Measurements from ENCODE around the genes SPAG7, CAMTA2, NUP88 and DERL2.

GRCh38 chr17:4948625-4949322, 444 bp upstream of the PFN1 start:
- RAMPAGE, long total RNA = start-site peak on the minus strand at chr17:4948950-4948980, 265 and 279 reads in 2 replicates
- RRBS = 3% methylated on average over 11 of the region's 47 CpGs
PRO-cap:
- standard = bidirectional peak, plus-strand start at chr17:4948710, minus-strand start at chr17:4948530; bidirectional peak, plus-strand start at chr17:4949018, minus-strand start at chr17:4949081
- CoPRO, capped RNA only, 2 experiments = peak in 2 of 2 experiments; most common plus-strand start chr17:4948712 (in 2); most common minus-strand start chr17:4948858 (in 1)
- CoPRO, capped and uncapped RNA, 2 experiments = peak in 2 of 2 experiments; most common plus-strand start chr17:4948712 (in 1); most common minus-strand start chr17:4948956 (in 2)
- CoPRO, uncapped RNA only, 2 experiments = peak in 2 of 2 experiments; most common plus-strand start chr17:4948710 (in 1)
CAGE:
- cytosol, long polyA plus RNA = no peak
- long polyA plus RNA = no peak
- nucleolus, long total RNA = no peak
- nucleus, long polyA plus RNA = no peak

- RAMPAGE, long total RNA = start-site peak on the minus strand at chr17:4967809-4967818, 309 and 233 reads in 2 replicates
- RRBS = 1% methylated on average over 7 of the region's 69 CpGs
PRO-cap:
- standard = bidirectional peak, plus-strand start at chr17:4967976, minus-strand start at chr17:4967813; bidirectional peak, plus-strand start at chr17:4968251, minus-strand start at chr17:4968133
- CoPRO, capped RNA only, 2 experiments = peak in 2 of 2 experiments; most common plus-strand start chr17:4967886 (in 1); most common minus-strand start chr17:4967813 (in 2)
- CoPRO, capped and uncapped RNA, 2 experiments = peak in 2 of 2 experiments; most common plus-strand start chr17:4967963 (in 1); most common minus-strand start chr17:4967813 (in 2)
- CoPRO, uncapped RNA only, 2 experiments = peak in 2 of 2 experiments; most common plus-strand start chr17:4967976 (in 2); most common minus-strand start chr17:4967708 (in 1)
CAGE:
- cytosol, long polyA plus RNA = no peak
- long polyA plus RNA = start-site peak on the minus strand at chr17:4967811-4967820, 467 and 425 reads in 2 replicates
- nucleolus, long total RNA = no peak
- nucleus, long polyA plus RNA = start-site peak on the minus strand at chr17:4967799-4967827, 217 and 149 reads in 2 replicates
Observed at GRCh38 chr17:4967648-4968628, at the start of gene SPAG7. Gene SPAG7, minus strand, starts transcription at chr17:4967817.

GRCh38 chr17:4980969-4981334, 6.5 kb downstream of the CAMTA2 start:
- RAMPAGE, long total RNA = no peak
- RRBS = no CpG with 5 or more reads among the region's 5 CpGs
PRO-cap:
- standard = no peak
- CoPRO, capped RNA only, 2 experiments = no peak in any of the 2 experiments
- CoPRO, capped and uncapped RNA, 2 experiments = no peak in any of the 2 experiments
- CoPRO, uncapped RNA only, 2 experiments = no peak in any of the 2 experiments
CAGE:
- cytosol, long polyA plus RNA = no peak
- long polyA plus RNA = no peak
- nucleolus, long total RNA = no peak
- nucleus, long polyA plus RNA = no peak

- RAMPAGE, long total RNA = start-site peak on the minus strand at chr17:4987368-4987440, 66 and 82 reads in 2 replicates; start-site peak on the plus strand at chr17:4987682-4987747, 68 and 20 reads in 2 replicates
- RRBS = 2% methylated on average over 24 of the region's 85 CpGs
PRO-cap:
- standard = bidirectional peak, plus-strand start at chr17:4987754, minus-strand start at chr17:4987662
- CoPRO, capped RNA only, 2 experiments = peak in 2 of 2 experiments; most common plus-strand start chr17:4987710 (in 1); most common minus-strand start chr17:4987448 (in 2)
- CoPRO, capped and uncapped RNA, 2 experiments = peak in 2 of 2 experiments; most common plus-strand start chr17:4987706 (in 1); most common minus-strand start chr17:4987443 (in 1)
- CoPRO, uncapped RNA only, 2 experiments = no peak in any of the 2 experiments
CAGE:
- cytosol, long polyA plus RNA = no peak
- long polyA plus RNA = start-site peak on the minus strand at chr17:4987632-4987685, 30 and 54 reads in 2 replicates
- nucleolus, long total RNA = no peak
- nucleus, long polyA plus RNA = start-site peak on the minus strand at chr17:4987399-4987474, 35 and 25 reads in 2 replicates; start-site peak on the plus strand at chr17:4987688-4987746, 243 and 127 reads in 2 replicates
Observed at GRCh38 chr17:4986812-4987887, at the start of gene CAMTA2. Gene CAMTA2, minus strand, starts transcription at chr17:4987675.

DNA sequence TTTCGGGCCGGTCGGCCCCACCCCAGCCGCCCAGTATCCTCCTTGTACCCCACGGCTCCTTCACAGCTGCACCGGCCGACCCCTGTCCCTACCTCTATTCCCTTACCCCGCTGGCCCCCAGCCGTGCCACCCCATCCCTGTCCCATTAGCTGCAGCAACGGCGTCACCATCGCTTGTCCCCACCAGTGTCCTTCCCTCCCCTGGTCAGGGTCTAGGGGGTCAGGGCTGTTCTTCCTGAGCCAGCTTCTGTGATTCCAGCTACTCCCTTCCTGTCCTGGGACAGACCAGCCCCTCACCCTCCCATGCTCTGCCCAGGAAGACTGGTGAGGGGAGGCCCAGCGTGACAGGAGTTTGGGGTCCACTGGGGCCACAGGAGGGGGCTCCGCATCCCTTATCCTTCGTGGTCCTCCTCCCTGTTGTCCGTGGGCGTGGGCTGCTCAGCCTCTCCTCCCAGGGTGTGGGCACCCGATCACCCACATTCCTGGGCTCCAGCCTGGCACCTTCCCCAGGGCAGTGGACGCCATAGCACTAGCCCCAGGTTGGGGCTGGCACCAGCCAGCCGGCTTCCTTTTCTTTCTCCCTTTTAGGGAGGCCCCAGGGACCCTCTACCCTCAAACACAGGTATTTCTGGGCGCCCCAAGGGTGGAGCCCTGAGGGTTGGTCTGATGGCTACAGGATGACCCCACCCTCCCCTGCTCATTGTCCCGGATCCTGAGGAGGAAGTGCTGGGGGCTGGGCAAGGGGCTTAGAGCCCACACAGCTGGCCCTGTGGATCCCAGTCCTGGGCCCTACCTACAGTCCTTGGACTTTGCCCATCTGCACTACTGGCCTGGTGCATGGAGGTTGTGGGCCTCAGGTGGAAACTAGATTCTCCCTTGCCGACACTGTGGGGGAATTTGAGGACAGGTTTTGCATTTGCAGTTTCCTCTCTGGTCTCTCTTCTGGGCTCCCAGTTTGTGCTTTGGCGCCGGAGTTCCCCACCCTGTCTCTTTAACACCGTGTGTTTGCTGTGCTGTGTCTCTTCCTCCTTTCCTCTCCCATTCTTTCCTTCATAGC, 1.0 kb downstream of the KIF1C start:
- RAMPAGE, long total RNA = no peak
- RRBS = 17% methylated on average over 6 of the region's 26 CpGs
PRO-cap:
- standard = no peak
- CoPRO, capped RNA only, 2 experiments = no peak in any of the 2 experiments
- CoPRO, capped and uncapped RNA, 2 experiments = no peak in any of the 2 experiments
- CoPRO, uncapped RNA only, 2 experiments = no peak in any of the 2 experiments
CAGE:
- cytosol, long polyA plus RNA = no peak
- long polyA plus RNA = no peak
- nucleolus, long total RNA = no peak
- nucleus, long polyA plus RNA = no peak

- RAMPAGE, long total RNA = no peak
- RRBS = no CpG with 5 or more reads among the region's 4 CpGs
PRO-cap:
- standard = no peak
- CoPRO, capped RNA only, 2 experiments = no peak in any of the 2 experiments
- CoPRO, capped and uncapped RNA, 2 experiments = no peak in any of the 2 experiments
- CoPRO, uncapped RNA only, 2 experiments = no peak in any of the 2 experiments
CAGE:
- cytosol, long polyA plus RNA = no peak
- long polyA plus RNA = no peak
- nucleolus, long total RNA = no peak
- nucleus, long polyA plus RNA = no peak
Observed at GRCh38 chr17:5282952-5283391, 888 bp downstream of the RABEP1 start.

GRCh38 chr17:5418867-5419937, at the start of gene NUP88:
Gene NUP88, minus strand, starts transcription at chr17:5419662.
- RAMPAGE, long total RNA = start-site peak on the minus strand at chr17:5419630-5419684, 1,033 and 692 reads in 2 replicates
- RRBS = 2% methylated on average over 8 of the region's 75 CpGs
PRO-cap:
- standard = bidirectional peak, plus-strand start at chr17:5419887, minus-strand start at chr17:5419662
- CoPRO, capped RNA only, 2 experiments = peak in 2 of 2 experiments; most common plus-strand start chr17:5419865 (in 1); most common minus-strand start chr17:5419662 (in 2)
- CoPRO, capped and uncapped RNA, 2 experiments = peak in 2 of 2 experiments; most common plus-strand start chr17:5419803 (in 1); most common minus-strand start chr17:5419662 (in 2)
- CoPRO, uncapped RNA only, 2 experiments = no peak in any of the 2 experiments
CAGE:
- cytosol, long polyA plus RNA = start-site peak on the minus strand at chr17:5419651-5419676, 142 and 26 reads in 2 replicates
- long polyA plus RNA = start-site peak on the minus strand at chr17:5419653-5419684, 74 and 132 reads in 2 replicates
- nucleolus, long total RNA = no peak
- nucleus, long polyA plus RNA = start-site peak on the minus strand at chr17:5419651-5419684, 155 and 160 reads in 2 replicates

DNA sequence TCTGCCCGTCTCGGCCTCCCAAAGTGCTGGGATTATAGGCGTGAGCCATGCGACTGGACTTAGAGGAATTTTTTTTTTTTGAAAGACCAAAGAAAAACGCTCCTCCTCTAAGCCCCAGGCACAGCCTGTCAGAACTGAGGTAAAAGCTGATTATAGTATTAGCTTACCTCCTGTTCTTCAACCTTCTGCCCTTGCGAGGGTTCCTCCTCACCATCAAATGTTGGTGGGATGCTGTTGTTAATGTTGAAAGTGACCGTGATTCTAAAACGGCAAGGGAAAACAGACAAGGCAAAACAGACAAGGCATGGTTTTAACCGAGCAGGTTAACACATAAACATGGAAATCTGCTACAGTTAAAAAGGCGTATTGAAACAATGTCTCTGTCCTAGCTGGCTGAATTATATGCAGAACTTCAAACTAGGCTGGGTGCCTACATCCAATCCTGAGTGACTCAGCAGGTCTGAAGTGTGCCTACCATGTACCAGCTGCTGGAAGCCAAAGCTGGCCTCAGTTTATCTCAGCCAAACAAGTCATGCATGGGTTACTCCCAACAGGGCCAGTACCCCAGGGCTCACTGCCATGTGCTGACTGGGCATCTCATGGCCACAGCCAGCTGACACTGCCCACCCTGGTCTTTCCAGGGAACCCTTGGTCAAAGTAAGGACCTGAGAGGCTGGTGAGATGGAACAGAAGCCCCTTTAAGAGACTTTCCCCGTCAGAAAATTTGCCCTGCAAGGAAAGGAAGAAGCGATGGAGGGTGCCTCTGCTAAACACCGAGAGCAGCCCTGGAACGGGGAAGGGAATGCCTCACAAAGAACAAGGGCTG, 4.0 kb downstream of the C1QBP start:
- RAMPAGE, long total RNA = no peak
- RRBS = no CpG with 5 or more reads among the region's 14 CpGs
PRO-cap:
- standard = no peak
- CoPRO, capped RNA only, 2 experiments = no peak in any of the 2 experiments
- CoPRO, capped and uncapped RNA, 2 experiments = no peak in any of the 2 experiments
- CoPRO, uncapped RNA only, 2 experiments = peak in 1 of 2 experiments; most common plus-strand start position 701 of the sequence (in 1); most common minus-strand start position 514 of the sequence (in 1)
CAGE:
- cytosol, long polyA plus RNA = no peak
- long polyA plus RNA = no peak
- nucleolus, long total RNA = no peak
- nucleus, long polyA plus RNA = no peak

GRCh38 chr17:5485663-5486252, at the start of gene DERL2:
Gene DERL2, minus strand, starts transcription at chr17:5486178.
- RAMPAGE, long total RNA = start-site peak on the minus strand at chr17:5486171-5486183, 303 and 538 reads in 2 replicates
- RRBS = no CpG with 5 or more reads among the region's 30 CpGs
PRO-cap:
- standard = unidirectional peak, minus-strand start at chr17:5485859; bidirectional peak, plus-strand start at chr17:5486569, minus-strand start at chr17:5486178
- CoPRO, capped RNA only, 2 experiments = peak in 2 of 2 experiments; most common minus-strand start chr17:5486178 (in 2)
- CoPRO, capped and uncapped RNA, 2 experiments = peak in 1 of 2 experiments; most common plus-strand start chr17:5486225 (in 1); most common minus-strand start chr17:5486178 (in 1)
- CoPRO, uncapped RNA only, 2 experiments = peak in 1 of 2 experiments; most common minus-strand start chr17:5486133 (in 1)
CAGE:
- cytosol, long polyA plus RNA = no peak
- long polyA plus RNA = no peak
- nucleolus, long total RNA = no peak
- nucleus, long polyA plus RNA = start-site peak on the minus strand at chr17:5486166-5486183, 191 and 470 reads in 2 replicates

DNA sequence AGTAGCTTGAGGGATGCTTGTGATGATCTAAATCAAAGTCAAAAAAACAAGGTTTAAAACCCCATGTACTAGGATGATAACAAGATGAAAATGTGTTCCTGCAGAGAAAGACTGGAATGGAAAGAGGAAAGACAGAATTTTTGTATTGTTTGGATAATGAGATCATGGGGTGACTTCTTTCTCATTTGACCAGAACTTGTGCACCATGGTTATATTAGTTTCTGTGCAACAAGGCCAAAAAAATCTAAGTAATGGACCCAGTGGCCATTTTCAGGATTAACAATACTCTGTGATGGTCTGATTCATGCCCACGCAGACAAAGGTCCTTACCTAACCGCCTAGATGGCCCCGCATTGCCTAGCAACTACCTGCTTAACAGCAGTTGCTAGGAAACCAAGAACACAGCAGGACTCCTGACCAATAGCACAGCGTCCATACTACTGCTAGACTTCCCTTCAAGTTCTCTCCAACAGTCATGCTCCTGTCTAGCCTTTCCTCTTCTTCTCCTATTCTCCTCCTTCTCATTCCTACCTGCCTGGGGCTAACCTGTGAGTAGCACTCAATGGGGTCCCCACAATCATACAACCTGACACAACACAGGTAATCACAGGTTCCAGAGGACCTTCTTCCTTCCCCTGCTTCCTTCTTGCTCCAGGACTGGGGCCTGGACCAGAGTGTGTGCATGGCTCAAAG, 8.0 kb upstream of the ENSG00000286190 start:
- RAMPAGE, long total RNA = no peak
- RRBS = no CpG with 5 or more reads among the region's 4 CpGs
PRO-cap:
- standard = no peak
- CoPRO, capped RNA only, 2 experiments = no peak in any of the 2 experiments
- CoPRO, capped and uncapped RNA, 2 experiments = no peak in any of the 2 experiments
- CoPRO, uncapped RNA only, 2 experiments = no peak in any of the 2 experiments
CAGE:
- cytosol, long polyA plus RNA = no peak
- long polyA plus RNA = no peak
- nucleolus, long total RNA = no peak
- nucleus, long polyA plus RNA = no peak

- RAMPAGE, long total RNA = no peak
- RRBS = no CpG with 5 or more reads among the region's 4 CpGs
PRO-cap:
- standard = no peak
- CoPRO, capped RNA only, 2 experiments = no peak in any of the 2 experiments
- CoPRO, capped and uncapped RNA, 2 experiments = no peak in any of the 2 experiments
- CoPRO, uncapped RNA only, 2 experiments = no peak in any of the 2 experiments
CAGE:
- cytosol, long polyA plus RNA = no peak
- long polyA plus RNA = no peak
- nucleolus, long total RNA = no peak
- nucleus, long polyA plus RNA = no peak
Observed at GRCh38 chr17:5555063-5555632, 29.2 kb downstream of the NLRP1 start.

DNA sequence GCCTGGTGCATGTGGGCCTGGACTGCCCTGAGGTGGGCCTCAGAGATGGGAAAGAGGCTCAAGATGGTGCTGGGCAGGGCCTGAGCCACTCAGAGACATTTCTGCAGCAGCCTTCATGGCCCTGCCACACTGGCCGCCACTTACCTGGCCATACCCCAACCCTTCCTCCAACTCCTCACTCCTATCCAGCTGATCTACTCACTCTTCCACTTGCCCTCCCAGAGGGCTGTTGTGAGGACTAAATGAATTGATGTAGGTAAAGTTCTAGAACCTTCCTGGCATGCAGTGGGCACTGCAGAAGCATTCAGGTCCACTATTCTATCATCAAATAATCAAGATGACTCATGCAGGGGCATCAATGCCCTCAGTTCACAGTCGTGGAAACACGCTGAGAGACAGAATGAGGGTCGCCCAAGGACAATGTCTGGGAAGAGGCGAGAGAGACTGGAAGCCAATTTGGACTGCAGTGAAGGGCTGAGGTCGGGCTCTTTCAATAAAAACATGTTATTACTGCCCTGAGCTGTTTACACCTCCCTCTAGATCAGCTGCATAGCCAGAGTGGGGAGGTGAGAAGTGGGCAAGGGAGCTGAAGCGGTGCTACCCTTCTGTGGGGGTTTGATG, 120.2 kb downstream of the WSCD1 start:
- RAMPAGE, long total RNA = no peak
- RRBS = no CpG with 5 or more reads among the region's 7 CpGs
PRO-cap:
- standard = no peak
- CoPRO, capped RNA only, 2 experiments = no peak in any of the 2 experiments
- CoPRO, capped and uncapped RNA, 2 experiments = no peak in any of the 2 experiments
- CoPRO, uncapped RNA only, 2 experiments = no peak in any of the 2 experiments
CAGE:
- cytosol, long polyA plus RNA = no peak
- long polyA plus RNA = no peak
- nucleolus, long total RNA = no peak
- nucleus, long polyA plus RNA = no peak

DNA sequence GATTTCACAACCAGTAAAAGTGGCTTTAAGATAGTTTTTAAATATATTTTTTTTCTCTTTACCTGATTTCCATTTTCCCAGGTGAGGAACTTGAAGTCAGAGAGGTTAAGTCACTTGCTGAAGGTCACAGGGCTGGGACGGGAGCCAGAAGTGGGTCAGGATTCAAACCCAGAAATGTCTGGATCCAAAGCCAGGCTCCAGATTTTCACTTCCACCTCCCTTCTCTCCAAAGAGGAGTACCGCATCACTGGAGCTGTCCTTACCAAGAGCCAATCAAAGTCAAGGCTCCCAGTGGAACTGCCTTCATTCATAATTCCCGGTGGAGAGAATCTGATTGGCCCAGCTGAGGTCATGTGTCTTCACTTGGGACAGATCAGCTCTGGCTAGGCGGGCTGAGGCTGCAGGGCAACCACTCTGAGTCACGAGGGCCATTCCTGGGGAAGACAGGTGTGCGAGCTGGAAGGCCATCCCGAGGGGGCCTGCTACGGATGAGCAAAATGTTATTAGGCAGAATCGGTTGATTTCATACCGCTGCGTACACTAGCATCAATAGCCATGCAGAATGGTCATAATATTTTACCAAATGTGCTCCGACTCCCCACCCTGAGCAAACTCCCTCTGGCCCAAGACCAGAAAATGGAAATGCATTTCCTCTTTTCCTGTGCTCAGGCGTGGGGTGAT, 111.3 kb downstream of the AIPL1 start:
- RAMPAGE, long total RNA = no peak
- RRBS = no CpG with 5 or more reads among the region's 13 CpGs
PRO-cap:
- standard = no peak
- CoPRO, capped RNA only, 2 experiments = no peak in any of the 2 experiments
- CoPRO, capped and uncapped RNA, 2 experiments = no peak in any of the 2 experiments
- CoPRO, uncapped RNA only, 2 experiments = no peak in any of the 2 experiments
CAGE:
- cytosol, long polyA plus RNA = no peak
- long polyA plus RNA = no peak
- nucleolus, long total RNA = no peak
- nucleus, long polyA plus RNA = no peak

DNA sequence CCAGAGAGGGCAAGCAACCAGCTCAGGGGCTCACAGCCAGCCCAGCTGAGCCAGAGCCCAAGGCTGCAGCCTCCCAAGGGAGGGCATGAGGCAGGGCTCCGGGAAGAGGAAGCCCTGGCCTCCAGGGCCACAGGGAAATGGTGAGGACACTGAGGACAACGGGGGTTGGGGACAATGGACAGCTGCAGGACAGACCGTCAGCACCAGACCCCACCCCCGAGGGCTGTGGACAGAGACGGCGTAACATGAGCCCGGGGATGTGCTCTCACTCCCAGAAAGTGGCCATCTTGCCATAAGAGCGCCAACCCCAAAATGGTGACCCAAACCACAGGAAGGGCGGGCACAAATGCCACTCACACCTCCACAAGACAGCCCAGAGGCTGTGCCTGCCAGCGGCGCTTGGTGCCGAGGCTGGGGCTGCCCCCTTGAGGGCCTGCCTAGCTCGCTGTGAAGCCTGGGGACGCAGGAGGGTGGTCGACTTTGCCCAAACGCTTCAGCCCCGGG, 10.3 kb downstream of the PIMREG start:
- RAMPAGE, long total RNA = no peak
- RRBS = 63% methylated on average over 1 of the region's 17 CpGs
PRO-cap:
- standard = no peak
- CoPRO, capped RNA only, 2 experiments = no peak in any of the 2 experiments
- CoPRO, capped and uncapped RNA, 2 experiments = no peak in any of the 2 experiments
- CoPRO, uncapped RNA only, 2 experiments = no peak in any of the 2 experiments
CAGE:
- cytosol, long polyA plus RNA = no peak
- long polyA plus RNA = no peak
- nucleolus, long total RNA = no peak
- nucleus, long polyA plus RNA = no peak

- RAMPAGE, long total RNA = no peak
- RRBS = no CpG with 5 or more reads among the region's 13 CpGs
PRO-cap:
- standard = no peak
- CoPRO, capped RNA only, 2 experiments = no peak in any of the 2 experiments
- CoPRO, capped and uncapped RNA, 2 experiments = no peak in any of the 2 experiments
- CoPRO, uncapped RNA only, 2 experiments = no peak in any of the 2 experiments
CAGE:
- cytosol, long polyA plus RNA = no peak
- long polyA plus RNA = no peak
- nucleolus, long total RNA = no peak
- nucleus, long polyA plus RNA = no peak
Observed at GRCh38 chr17:6457529-6458225, 13.4 kb downstream of the PIMREG start.

DNA sequence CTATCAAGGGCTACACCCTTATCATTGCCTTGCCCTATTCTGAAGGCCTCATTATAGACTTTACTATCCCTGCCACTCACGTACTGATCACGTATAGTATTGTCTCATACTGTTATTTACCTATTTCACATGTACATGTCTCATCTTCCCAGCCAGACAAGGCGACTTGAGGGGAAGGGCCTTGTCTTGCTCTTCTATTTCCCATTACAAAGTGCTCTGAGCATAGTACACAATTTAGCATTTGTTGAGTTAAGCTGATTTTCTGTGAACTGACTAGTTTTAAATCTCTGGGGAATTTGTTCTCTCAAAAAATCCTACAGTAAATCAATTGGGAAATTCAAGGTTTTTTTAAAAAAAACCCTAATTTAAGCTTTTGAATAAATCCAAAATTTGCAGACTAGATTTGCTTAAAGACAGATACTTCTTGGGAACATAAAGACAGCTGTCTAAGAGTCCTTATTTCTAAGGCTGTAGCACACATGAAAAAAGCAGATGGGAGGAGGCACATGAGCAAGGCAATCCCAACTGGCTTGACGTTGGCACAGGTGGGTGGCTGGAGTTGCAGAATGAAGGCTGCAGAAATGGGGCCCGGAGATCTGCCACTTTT, 4.6 kb downstream of the KIAA0753 start:
- RAMPAGE, long total RNA = no peak
- RRBS = no CpG with 5 or more reads among the region's 5 CpGs
PRO-cap:
- standard = no peak
- CoPRO, capped RNA only, 2 experiments = no peak in any of the 2 experiments
- CoPRO, capped and uncapped RNA, 2 experiments = no peak in any of the 2 experiments
- CoPRO, uncapped RNA only, 2 experiments = no peak in any of the 2 experiments
CAGE:
- cytosol, long polyA plus RNA = no peak
- long polyA plus RNA = no peak
- nucleolus, long total RNA = no peak
- nucleus, long polyA plus RNA = no peak

GRCh38 chr17:6710348-6710835, 2.8 kb downstream of the SLC13A5 start:
- RAMPAGE, long total RNA = no peak
- RRBS = no CpG with 5 or more reads among the region's 10 CpGs
PRO-cap:
- standard = no peak
- CoPRO, capped RNA only, 2 experiments = no peak in any of the 2 experiments
- CoPRO, capped and uncapped RNA, 2 experiments = no peak in any of the 2 experiments
- CoPRO, uncapped RNA only, 2 experiments = no peak in any of the 2 experiments
CAGE:
- cytosol, long polyA plus RNA = no peak
- long polyA plus RNA = no peak
- nucleolus, long total RNA = no peak
- nucleus, long polyA plus RNA = no peak

All from K562 (cell line).